LNCaP clone FGC (cell line): ENCODE measurements around the genes DTX4, OR5AN1 and MS4A15.

GRCh38 chr11:58957812-58958566 is 18.7 kb downstream of the GLYATL1 start:
- RRBS, 2 experiments, result no CpG with 5 or more reads among the region's 6 CpGs

- RRBS, 2 experiments, result 97% methylated on average over 6 of the region's 21 CpGs
Measured at GRCh38 chr11:58963759-58964154, 24.5 kb downstream of the GLYATL1 start.

- RRBS, 2 experiments, result no CpG with 5 or more reads among the region's 15 CpGs
Measured at GRCh38 chr11:59062578-59062836, 23.6 kb upstream of the GLYATL1B start.

GRCh38 chr11:59171864-59172699 is at the start of gene DTX4:
Gene DTX4 (plus strand): TSS chr11:59172132.
- RRBS, 2 experiments, result 1 to 4% methylated on average over 50 to 58 of the region's 94 CpGs

DNA sequence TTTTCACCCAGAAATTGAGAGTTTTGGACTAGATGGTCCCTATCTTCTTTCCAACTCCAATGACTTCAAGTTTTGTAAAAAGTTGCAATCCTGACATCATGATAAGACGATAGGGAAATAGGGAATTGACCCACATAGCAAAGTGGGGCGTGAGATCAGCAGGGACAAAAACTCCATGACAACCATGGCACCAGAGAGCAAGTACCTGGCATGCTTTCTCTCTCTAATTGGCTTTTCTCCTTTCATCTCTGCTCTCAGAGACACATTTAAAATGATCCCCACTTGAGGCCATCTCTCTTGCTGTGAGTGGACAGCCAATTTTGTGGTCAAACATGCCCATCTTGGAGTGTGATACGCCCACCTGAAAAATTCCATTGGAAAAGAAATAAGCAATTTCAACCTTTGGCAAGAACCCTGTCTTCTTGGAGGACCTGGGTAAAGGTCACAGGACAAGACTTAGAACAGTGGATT is at the start of gene OR5AN1:
OR5AN1 (plus strand) TSS at position 291 of the 471 bp plus-strand sequence.
- RRBS, 2 experiments, result no CpG with 5 or more reads among the region's 3 CpGs

GRCh38 chr11:59560236-59561178 is 49.2 kb downstream of the OR4D9 start:
- RRBS, 2 experiments, result no CpG with 5 or more reads among the region's 52 CpGs

DNA sequence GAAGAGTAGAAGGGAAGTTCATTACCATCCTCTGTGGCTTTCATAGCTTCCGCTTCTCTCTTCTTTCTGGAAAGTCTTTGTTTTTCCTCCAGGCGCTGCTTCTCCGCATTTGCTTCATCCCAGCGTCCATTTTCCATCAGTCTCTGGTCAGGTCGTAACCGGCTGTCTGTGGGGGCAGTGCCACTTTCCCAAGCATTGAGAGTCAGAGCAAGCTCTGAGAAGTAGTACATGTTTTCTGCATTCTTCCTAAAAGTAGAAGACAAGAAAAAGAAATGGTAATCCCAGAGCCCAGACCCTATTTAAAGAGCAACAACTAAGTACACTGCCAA is 38.8 kb downstream of the OSBP start:
- RRBS, 2 experiments, result no CpG with 5 or more reads among the region's 6 CpGs

GRCh38 chr11:60186572-60186935 is 3.7 kb upstream of the MS4A6A start:
- RRBS, 2 experiments, result no CpG with 5 or more reads among the region's 1 CpG

DNA sequence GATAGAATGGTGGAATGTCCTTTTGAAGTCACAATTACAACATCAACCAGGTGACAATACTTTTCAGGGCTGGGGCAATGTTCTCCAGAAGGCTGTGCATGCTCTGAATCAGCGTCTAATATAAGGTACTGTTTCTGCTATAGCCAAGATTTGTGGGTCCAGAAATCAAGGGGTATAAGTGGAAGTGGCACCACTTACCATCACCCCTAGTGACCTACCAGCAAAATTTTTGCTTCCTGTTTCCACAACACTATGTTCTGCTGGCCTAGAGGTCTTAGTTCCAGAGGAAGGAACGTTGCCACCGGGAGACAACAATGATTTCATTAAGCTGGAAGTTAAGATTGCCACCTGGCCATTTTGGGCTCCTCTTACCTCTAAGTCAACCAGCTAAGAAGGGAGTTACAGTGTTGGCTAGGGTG is 20.5 kb downstream of the MS4A4E start:
- RRBS, 2 experiments, result no CpG with 5 or more reads among the region's 3 CpGs

GRCh38 chr11:60336645-60337290 is 9.7 kb downstream of the MS4A6E start:
- RRBS, 2 experiments, result no CpG with 5 or more reads among the region's 5 CpGs

GRCh38 chr11:60380496-60380967 is 2.2 kb downstream of the MS4A7 start:
- RRBS, 2 experiments, result no CpG with 5 or more reads among the region's 4 CpGs

GRCh38 chr11:60459205-60459811 is 3.7 kb downstream of the MS4A1 start:
- RRBS, 2 experiments, result no CpG with 5 or more reads among the region's 4 CpGs

- RRBS, 2 experiments, result no CpG with 5 or more reads among the region's 6 CpGs
Measured at GRCh38 chr11:60476977-60477581, 15.5 kb upstream of the MS4A12 start.

- RRBS, 2 experiments, result no CpG with 5 or more reads among the region's 3 CpGs
Measured at GRCh38 chr11:60594306-60594526, 79.0 kb downstream of the MS4A13 start.

DNA sequence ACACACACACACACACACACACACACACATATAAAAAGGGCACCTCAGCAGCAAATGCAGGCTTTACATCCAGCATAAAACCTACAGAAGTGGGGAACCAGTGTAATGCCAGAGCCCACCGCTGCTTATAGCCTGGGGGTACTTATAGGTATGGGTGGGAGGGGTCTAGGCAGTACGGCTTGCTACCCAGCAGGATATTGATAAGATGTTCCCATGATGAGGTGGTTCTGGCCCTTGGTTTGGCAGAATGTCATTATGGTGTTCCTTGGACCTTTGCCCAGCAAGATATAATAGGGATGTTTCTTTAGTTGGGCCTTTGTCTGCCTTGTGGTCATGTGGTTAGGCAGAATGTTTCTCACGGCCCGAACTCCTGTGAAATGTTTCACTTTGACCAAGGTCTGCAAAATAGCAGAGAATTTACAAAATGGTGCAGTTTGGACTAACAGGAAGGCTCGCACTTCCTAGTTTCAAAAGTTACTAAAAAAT is 15.6 kb upstream of the MS4A8 start:
- RRBS, 2 experiments, result no CpG with 5 or more reads among the region's 5 CpGs

DNA sequence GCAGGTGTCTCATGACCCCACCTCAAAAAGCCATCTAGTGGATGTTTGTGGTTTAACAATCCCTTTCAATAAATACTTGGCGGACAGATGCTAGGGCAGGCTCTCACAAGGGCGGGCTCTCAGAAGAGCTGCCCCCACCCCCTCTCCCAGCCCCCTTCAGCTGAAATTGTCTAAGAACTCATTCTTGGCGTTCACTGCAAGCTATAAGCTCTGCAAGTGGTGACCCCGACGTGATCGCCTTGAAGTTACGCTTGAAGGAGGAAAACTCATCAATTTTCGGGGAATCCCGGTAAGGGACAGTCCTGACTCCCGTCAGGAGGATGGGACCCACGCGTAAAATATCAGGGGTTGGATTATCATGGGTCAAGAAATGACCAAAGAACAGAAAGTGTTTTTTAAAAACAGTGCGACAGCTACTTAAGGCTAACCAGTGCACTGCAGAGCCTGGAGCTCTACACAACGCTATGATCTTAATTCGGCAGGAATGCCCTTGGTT is at the start of gene MS4A15:
MS4A15 (plus strand) TSS at position 98 of the 496 bp plus-strand sequence.
- RRBS, 2 experiments, result no CpG with 5 or more reads among the region's 15 CpGs

GRCh38 chr11:60763201-60763455 is 6.5 kb downstream of the MS4A15 start:
- RRBS, 2 experiments, result no CpG with 5 or more reads among the region's 3 CpGs

DNA sequence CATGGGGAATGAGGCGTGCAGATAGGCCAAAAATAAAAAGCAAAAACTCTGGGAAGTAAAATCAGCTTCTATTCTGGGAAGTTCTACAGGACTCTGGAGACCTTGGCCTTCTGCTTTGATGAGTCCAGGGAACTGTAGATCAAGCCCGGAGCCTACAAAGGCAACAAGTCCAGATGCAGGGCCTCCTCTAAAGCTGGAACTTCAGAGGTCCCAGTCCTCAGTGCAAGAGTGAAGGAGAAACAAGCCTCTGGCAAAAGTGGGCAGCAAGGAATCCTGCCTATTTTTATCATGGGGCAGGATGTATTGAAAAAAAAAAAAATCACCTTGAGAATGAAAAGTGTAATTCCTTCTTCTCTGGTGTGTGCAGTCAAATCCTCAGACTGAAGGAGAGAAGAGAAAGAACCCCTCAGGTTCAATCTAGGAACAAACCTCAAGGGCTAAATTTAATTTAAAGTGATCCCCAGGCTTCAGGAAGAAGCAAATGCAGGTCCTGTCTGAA is 11.5 kb downstream of the ZP1 start:
- RRBS, 2 experiments, result no CpG with 5 or more reads among the region's 2 CpGs

- RRBS, 2 experiments, result no CpG with 5 or more reads among the region's 11 CpGs
Measured at GRCh38 chr11:60890545-60891391, 15.6 kb downstream of the PRPF19 start.

GRCh38 chr11:60912373-60913024 is 1.5 kb upstream of the TMEM109 start:
- RRBS, 2 experiments, result no CpG with 5 or more reads among the region's 20 CpGs